Parietal lobe (tissue), 2 donors: Measurements from ENCODE around the genes MGAT3 and CACNA1I.

DNA sequence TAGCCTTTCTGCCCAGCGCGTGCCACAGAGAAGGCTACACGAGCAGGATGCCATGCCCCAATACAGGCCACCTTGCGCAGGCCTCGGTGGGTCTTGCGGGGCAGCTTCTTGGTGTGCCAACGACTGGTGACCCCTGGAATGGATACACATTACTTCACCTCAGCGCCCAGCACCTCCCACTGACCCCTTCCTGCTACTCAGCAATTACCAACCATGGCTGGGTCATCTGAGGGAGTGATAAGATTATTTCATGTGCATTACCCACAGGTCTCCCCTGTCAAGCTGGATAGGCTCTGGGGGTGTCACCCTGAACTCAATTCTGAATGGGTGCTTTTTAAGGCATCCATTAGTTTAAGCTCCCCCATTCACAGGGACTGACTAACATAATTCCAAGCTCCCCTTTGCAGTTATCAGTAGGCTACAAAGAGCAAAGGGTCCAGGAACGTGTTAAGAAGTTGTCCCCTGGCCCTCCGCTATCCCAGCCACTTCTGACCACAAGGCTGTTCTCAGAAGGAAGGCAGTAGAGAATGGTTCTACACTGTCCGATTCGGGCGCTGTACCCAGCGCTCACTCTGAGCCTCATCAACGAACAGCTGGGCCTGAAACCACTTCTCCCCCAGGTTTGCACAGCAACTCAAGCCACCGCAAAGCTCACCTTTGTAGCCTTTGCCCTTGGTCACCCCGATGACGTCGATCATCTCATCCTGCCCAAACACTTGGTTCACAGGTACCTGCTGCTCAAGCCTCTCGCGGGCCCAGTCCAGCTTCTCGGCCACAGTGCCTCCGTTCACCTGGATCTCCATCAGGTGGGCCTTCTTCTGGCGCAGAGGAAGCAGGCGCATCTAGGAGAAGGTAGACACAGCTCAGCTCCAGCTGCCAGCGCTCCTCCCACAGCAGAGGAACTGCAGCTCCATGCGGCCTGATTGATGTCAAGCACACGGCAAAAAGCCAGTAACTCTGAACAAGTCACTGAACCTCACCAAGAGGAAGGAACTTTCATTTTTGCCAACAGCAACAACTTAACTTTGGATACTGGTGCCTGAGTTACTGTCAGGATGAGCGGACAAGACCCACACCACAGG, 4.4 kb downstream of the RPL3 start:
- RAMPAGE, long total RNA: no peak

DNA sequence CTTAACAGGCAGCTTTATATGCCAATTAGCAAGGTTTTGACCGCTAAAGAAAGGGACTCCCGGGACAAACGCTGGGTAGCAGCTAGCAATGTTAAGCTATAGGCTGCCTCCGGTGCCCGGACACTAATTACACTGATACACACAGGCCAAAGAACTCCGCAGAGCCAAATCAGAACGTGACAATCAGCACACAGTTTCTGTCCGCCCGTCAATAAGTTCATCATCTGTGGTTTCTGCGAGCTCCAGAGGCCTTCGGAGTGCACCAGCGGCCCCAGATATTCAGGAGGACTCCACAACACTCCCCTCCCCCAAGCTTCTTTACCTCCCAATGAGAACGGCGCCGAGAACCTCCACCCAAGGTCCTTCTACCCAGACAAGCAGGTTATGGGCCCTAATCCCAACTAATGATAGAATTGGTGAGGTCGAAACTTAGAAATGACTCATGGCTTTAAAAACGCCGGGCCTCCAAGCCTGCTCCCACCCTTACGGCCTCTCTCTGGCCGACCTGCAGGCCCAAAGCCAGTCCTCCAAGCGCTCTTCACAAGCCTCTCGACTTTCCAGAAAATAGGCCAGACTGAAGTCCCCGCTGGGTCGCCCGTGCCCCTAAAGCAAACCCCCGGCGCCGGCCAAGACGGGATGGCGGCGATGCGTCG, 412 bp downstream of the RPL3 start:
- RAMPAGE, long total RNA: no peak

DNA sequence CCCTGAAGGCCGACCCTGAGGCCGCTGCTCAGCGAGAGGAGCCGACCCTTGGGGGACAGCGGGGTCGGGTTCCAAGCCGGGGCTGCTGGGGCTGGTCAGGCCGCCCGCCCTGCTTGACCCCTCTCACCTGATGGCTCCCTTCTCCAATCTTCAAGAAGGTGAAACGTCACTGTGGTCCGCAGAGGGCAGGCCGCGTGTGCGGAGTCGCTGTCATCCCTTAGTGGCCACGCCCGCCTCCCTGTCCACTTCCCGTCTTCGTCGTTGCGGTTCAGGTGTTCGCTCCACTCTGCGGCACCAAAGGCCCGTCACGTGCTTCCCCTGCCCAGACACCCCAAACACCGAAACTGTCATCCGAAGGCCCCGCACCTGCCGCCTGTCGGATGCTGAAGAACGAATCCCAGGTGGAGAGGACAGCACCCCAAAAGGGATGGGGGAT, 11.0 kb upstream of the TAB1 start:
- RAMPAGE, long total RNA: no peak

DNA sequence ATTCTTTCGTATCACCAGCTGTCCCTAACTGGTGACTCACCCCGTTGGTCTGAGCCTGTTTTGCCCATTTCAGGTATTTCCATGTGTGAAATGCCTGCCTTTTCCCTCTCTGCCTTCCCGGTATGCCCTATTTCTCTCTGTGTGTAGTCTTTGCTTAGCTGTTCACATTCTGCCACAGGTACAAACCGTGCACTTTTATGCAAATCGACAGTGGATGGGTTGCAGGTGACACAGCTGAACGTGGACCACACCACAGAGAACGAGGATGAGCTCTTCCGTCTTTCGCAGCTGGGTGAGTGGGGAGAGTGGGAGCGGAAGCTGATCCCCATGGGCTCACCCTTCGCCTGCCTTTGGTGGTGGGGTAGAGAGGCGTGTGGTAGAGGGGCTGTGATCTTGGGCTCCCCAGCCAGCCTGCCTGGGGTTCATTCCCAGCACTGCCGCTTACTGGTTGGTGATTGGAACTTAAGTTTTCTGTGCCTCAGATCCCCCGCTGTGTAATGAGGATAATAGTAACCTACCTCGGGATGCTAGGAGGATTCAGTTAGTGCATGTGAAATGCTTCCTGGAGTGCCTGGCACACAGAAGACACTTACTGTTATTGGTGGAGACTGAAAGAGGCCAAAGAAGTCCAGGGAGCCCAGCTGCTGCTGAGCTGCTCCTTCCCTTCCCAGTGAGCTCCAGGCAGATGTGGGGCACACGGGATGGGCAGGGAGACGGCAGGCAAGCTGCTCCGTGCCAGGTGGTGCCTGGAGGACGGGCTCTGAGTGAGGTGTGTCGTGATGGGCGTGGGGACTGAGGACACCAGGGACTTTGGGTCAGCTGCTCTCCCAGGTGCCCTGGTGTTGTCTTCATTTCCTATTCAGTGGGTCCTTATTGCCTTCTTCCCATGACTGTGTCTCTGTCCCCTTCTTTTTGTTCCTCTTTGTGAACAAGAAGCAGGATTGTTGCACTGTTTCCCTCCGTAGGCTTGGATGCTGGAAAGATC, 19.3 kb downstream of the TAB1 start:
- RAMPAGE, long total RNA: no peak

DNA sequence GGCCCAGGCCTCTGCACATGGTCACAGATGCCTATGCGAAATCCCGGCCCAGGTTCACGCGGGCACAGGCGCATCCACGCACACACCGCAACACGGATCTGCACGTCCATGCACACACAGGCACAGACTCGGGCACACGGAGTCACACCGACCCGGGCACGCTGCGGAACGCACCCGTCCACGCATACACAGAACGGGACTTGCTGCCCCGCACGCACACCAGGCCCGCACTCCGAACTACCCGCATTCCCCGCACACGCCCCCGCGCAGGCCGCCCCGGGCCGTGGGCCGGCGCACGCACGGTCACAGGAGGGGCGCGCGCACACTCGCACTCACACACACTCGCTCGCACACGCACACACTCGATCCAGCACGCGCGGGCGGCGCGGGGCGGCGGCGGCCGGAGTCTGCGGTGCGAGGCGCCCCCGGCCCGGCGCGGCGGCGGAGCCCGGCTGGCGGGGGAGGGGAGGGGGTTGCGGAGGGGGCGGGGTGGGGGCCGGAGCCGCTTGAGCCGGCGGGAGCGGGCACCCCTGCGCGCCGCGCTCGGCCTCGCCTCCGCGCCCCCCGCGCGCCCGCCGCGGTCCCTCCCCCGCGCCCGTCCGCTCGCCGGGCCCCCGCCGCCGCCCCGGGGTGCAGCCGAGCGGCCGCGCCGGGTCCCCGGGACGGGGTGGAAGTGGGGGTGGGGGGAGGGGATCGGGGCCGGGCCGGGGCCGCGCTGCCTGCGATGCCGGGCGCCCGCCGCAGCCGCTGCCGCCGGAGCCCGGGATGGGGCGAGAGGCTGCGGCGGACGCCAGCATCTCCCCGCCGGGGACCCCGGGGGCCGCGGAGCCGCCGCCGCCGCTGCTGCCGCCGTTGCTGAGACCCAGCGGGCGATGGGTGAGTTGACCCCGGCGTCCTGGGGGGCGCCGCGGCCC, at the start of gene MGAT3:
MGAT3 (plus strand) TSS at position 331 of the 914 bp plus-strand sequence.
- RAMPAGE, long total RNA: no peak

GRCh38 chr22:39458475-39459082, 1.8 kb downstream of the MGAT3 start:
- RAMPAGE, long total RNA: no peak

DNA sequence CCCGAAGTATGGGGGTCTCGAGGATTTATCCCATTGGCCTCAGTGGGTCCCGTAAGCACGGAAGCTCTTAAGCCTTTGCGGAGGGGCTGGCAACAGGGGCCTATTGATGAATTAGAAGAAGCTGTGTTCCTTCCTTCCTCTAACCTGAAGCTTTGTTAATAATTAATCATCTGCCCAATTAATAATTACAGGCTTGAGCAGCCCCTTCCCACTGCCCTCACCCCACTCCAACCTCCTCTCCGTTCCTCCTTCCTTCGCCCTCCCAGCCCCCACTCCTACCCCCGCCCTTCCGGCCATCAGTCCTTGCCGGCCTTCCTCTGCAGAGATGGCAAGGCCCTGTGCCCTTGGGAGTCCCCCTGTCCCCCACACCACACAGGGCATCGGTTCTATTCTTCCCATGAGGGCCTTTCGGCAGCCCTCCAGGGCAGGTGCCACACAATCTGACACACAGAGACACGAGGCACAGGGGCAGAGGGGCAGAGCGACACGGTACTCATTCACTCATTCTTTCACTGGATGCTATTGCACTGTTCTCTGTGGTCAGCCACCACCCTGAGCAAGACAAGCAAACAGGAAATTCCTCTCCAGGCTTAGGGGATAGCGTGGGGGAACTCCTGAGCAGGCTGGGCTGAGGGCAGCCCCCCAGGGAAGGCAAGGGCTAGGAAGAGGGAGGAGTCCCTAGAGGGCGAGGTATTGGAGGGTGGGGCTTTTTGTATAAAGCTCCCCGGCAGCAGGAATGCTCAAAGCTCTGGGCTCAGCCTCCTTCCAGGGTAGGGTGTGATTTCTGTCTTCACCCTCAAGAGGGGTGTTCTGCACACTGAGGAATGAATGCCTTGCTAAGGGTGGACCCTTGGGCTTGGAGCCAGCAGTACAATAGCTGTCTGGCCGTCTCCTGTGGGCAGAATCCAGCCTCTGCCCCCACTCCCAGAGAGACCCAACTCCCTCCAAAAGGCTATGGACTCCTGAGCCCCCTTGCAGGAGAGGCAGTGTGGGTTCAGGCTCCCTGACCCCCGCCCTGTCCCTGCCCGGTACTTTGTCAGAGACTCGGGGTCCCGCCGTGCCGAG, 14.8 kb downstream of the MGAT3 start:
- RAMPAGE, long total RNA: no peak

DNA sequence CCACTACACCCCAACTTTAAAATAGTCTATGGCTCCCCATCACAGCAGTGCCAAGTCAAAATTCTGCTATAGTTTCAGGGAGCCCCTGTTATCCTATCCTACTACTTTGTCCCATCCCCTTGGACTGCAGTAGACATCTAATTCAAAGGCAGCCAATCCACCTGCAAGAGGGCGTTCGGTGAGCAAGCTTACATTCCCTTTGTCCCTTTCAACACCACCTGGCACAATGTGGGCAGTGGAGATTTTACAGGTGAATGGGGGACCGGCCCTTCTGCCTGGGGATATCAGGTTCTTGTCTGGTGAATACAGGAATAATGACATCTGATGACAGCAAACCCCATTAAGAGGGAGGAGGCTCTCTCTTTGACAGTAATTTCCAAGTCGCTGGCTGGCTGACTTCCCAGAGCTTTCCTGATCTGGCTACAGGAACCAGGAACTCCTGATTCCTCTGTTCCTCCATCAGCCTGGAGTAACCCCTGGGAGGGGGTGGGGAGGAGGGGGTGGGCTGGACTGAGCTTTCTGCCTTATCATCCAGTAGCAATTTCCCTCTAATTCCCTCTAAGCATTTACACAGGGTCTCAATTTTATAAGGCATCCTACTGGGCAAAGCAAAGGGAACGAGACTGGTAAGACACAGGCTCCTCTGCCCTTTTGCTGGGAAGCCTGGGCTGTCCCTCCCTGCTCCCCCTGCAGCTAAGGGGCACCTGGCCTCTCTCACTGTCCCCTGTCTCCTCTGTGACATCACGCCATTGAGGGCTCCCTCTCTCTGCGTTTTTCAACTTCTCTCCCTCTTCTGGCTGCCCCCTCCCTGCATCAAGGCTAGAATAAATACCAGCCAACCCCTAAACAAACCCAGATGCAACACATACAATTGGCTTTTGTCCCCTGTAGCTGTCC, 3.7 kb upstream of the MIEF1 start:
- RAMPAGE, long total RNA: no peak

GRCh38 chr22:39502457-39503276, 577 bp downstream of the MIEF1 start:
- RAMPAGE, long total RNA: no peak

- RAMPAGE, long total RNA: no peak
These were observed 715 bp upstream of the ATF4 start for GRCh38 chr22:39519327-39520366.

GRCh38 chr22:39520936-39521393, 603 bp downstream of the ATF4 start:
- RAMPAGE, long total RNA: no peak

- RAMPAGE, long total RNA: no peak
These were observed 11.0 kb upstream of the CACNA1I start for GRCh38 chr22:39559511-39560047.

GRCh38 chr22:39570447-39570886, at the start of gene CACNA1I:
Gene CACNA1I, plus strand, starts transcription at chr22:39570753.
- RAMPAGE, long total RNA: no peak

GRCh38 chr22:39658397-39658910, 87.9 kb downstream of the CACNA1I start:
- RAMPAGE, long total RNA: no peak

DNA sequence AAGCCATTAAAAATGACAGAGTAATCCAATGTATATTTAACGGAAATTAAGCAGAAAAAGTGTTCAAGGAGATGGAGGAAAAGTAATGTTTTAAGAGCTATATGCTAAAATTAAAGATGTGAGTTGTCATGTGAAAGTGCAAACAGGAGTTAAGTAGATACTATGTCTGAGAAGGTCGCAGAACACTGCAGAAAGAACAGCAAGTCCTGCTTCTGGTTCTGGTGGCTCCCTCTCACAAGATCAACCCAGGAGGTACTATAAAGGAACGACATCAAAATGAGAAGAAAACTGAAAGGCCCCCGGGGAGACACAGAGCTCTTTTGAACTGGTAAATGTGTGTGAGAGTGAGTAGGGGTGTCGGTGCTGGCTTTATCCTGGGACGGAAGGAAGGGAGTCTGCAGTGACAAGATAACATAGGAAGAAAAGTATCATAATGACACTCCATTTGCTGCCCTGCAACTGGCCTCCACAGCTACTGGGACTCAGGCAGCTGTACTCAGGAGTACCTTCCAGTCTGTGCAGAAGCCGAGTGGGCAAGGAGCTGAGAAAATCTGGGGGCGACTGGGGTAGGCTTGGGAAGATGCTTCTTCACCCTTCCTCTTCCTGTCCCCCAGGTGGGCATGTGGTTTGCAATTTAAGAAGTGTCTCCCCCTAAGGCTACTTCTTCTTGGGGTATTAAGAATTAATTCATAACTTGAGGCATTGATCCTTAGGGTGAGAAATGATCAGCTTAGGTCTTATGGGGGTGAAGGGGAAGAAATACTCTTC, 60.9 kb downstream of the ENTHD1 start:
- RAMPAGE, long total RNA: no peak

GRCh38 chr22:39946483-39946704, 13.8 kb upstream of the TMA7B start:
- RAMPAGE, long total RNA: no peak

GRCh38 chr22:39951623-39952153, 8.5 kb upstream of the TMA7B start:
- RAMPAGE, long total RNA: no peak

GRCh38 chr22:39995152-39995836, 540 bp downstream of the FAM83F start:
- RAMPAGE, long total RNA: no peak

GRCh38 chr22:40081706-40083047, 87.4 kb downstream of the FAM83F start:
- RAMPAGE, long total RNA: no peak

- RAMPAGE, long total RNA: no peak
These were observed 57.2 kb upstream of the TNRC6B start for GRCh38 chr22:40120194-40121297.